Mesenteric fat pad (tissue), 1 donor: ENCODE data around the genes KLF9 and CEMIP2.

DNA sequence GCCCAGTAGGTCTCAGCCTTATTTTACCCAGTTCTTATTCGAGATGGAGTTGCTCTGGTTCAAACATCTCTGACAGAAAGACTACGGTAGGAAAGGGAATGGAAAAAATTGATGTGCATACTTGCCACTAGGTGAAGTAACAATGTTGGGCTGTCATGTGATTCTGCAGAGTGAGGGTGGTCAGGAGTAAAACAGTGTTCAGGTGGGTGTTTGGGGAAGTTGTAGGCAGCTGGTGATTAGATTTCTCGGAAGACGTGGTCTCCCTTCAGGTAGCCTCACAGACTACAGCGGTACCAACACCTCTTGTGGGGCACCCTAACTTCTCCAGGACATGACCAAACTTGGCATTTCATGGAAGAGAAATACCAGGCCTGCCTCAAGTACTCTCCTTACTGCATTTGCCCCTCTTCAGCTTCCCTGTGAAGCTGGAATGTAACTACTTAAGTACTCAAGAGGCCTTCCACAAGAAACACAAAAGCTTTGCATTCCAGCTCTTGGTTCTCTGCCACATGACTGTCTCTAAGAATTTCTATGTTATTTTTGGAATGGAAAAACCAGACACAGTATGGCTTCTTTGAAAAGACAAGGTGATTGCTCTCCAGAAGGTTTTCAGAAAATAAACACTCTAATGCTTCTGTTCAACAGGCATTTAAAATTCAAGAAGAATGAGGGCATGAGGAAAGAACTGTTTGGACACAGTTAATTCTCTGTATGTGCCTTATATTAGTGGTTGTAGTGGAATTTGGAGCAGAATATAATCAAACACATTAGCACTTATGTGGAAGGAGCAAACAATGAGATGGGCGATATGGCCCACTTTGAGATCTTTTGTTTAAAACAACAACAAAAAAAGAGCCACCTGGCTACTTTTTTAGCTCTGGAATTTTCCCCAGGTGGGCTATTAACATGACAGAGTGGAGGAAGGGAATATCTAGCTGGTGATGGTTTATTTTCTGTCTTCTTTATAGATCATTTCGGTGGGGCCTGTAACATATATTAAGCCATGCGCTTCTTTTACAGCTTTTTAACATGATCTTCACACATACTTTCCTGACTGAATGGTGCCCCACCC is 17.2 kb upstream of the ENTREP1 start:
- PRO-cap, result no peak

DNA sequence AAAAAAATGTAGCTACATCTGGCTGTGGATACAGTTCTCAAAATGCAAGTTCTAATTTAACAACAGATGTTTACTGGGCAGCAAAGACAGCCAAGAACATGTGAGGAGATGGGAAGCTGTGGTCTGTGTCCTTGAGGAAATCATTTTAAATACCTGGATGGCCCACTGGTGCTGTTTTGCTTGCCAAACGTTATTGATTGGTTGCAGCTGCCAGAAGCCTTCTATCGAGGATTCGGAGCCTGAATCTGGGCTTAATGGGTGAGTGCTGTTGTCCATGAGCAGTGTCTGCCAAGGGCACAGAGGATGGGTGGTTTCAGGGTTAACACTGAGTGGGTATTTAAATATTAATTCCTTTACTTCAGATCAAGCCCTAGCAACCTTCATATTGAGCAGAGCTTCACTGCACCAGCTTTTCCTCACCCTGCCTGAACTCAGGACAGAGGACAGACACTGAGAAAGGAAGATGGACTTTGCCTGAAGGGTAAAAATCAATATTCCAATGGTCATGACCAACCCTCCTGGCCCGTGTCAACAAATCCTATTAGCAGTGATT is 92.1 kb downstream of the APBA1 start:
- PRO-cap, result no peak

DNA sequence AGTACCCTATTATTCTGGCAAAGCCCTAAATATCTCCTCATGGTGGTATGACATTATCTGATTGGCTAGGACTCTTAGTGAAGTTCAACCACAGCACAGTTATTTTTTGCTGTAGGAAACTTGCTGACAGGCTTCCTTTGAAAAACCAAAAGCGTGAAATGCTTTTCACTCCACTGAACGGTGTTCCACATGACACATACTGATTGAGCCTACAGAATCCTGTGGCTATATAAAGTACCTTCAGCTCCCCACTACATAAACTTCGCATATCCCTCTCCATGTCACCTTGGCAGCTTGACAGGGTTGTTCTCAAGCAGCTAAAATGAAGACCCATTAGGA is 91.7 kb downstream of the APBA1 start:
- PRO-cap, result no peak

GRCh38 chr9:69996987-69997447 is 46.6 kb upstream of the MAMDC2 start:
- PRO-cap, result no peak

GRCh38 chr9:70076436-70077187 is 33.0 kb downstream of the MAMDC2 start:
- PRO-cap, result no peak

DNA sequence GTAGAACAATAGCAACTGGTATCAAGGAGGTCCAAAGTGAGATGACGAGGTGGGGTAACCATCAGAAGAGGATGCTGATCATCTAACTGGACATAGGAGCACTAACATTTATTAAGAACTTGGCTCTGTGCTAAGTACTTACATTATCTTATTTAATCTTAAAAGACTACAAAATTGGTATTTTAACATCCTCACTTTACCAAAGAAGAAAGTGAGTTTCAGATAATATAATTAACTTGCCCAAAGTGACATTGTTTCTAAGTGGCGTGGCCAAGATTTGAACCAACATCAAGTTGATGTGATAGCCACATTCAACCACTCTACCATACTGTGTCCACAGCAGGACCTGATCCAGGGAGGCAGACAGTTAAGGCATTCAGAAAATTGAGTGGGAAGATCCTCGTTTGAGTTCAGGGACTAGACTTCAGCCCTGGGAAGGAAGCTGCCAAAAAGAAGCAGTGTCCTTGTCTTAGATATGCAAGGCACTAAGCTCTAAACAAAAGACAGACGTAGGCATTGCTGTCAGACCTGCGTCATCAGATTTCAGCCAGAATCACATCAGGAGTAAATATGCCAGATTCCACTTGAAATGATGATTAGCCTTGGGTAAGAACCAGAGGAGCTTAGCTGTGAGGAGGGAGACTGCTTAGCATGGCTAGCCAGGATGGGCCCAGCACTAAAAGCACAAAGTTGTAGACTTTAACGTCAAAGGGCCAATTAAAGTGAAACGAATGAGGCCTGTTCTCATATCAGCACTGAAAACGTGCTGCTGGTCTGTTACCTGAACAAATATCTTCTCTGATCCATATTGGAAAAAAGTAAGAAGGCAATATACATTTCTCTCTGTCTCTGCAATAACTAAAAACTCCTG is 56.6 kb downstream of the MAMDC2 start:
- PRO-cap, result no peak

DNA sequence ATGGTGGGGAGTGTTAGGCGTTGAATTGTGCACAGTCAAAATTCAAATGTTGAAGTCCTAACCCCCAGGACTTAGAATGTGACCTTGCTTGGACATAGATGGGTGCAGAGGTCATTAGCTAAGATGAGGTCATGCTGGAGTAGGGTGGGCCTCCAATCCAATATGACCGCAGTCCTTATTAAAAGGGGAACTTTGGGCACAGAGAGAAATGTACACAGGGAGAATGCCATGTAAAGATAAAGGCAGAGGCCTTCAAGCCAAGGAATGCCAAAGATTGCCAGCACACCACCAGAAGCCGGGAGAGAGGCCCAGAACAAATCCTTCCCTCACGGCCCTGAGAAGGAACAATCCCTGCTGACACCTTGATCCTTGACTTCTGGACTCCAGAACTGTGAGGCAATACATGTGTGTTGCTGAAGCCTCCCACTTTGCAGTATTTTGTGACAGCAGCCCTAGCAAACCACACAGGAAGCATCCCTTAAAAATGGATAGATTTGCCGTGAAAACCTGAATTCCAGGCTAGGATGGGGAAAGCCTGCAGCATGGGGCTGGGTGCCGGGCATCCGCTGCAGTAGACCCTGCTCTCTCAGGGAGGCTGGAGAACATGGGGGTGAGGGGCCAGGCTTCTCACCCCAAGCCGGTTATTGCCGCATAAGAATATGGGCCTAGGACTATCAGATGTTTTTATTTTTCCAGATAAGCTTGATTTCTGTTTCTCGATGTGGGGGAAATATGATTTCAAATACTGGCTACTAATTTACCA is 80.1 kb downstream of the MAMDC2 start:
- PRO-cap, result no peak

GRCh38 chr9:70143561-70144092 is 100.0 kb downstream of the MAMDC2 start:
- PRO-cap, result no peak

GRCh38 chr9:70318363-70318708 is 59.6 kb downstream of the SMC5 start:
- PRO-cap, result no peak

GRCh38 chr9:70414246-70414721 is at the start of gene KLF9:
TSS of gene KLF9 (minus strand) at chr9:70414657.
- PRO-cap, result bidirectional peak, plus-strand start at chr9:70414486, minus-strand start at chr9:70414313

GRCh38 chr9:70421122-70421479 is 6.6 kb upstream of the KLF9 start:
- PRO-cap, result no peak

DNA sequence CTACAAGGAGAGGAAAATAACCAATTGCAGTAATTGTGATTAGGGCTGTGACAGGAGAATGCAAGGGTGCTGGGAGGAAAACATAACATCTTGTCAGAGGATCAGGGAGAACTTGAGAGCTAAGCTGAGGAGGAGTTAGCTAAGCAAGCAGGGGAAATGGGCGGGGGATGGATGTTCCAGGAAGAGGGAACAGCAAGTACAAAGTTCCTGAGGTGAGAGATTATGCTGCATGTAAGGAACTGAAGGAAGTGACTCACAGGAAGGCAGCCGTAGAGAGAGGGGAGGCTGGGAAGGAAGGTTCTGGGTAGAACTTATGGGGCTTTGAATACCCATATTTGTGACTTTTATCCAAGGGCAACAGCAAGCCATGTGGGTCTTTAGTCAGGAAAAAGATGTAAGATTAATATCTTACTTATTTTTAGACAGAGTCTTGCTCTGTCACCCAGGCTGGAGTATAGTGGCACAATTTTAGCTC is 24.1 kb upstream of the KLF9 start:
- PRO-cap, result no peak

GRCh38 chr9:70469986-70471153 is 55.9 kb upstream of the KLF9 start:
- PRO-cap, result no peak

DNA sequence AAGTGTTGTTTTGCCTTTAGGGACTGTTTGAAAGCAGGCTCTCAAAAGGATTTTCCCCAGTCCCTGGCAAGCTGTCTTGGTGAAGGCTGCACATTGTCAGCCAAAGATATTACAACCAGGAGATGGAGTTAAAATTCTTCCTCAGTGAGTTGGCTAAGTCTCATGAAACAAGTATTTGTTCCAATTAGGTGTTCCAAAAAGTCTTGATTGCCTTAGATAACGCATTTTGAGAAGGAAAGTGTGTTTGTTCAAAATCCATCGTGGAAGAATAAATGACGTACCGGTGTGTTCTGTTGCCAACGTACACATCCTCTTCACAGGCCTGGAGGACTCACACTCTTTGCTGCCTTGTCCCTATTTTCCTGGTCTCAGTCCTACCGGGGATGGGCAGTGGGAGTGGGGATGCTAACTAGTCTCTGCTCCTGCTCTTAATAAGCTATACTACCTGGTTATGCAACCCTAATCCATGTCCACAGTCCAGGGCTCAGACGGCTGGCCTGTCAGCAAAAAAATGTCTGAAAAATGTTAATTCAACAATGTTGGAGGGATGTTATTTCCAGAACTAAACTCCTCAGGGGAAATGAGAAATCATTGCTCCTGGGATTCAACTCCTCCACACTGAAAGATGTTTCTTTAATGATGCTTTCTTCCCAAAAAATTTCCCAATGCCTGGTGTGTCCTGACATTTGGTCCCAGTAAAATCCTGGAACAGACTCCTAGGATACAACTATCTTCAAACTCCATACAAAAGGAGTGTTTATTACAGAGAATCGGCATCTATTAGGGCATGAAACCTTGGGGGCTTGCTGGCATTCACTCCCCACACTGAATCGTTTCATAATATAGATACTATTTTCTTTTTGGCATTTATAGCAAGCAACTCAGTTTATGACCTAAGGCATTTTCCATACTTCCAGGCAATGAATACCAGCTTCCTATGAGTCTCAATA is 175.4 kb upstream of the KLF9 start:
- PRO-cap, result no peak

GRCh38 chr9:70672134-70672602 is 257.7 kb upstream of the KLF9 start:
- PRO-cap, result no peak

GRCh38 chr9:71746129-71746849 is 22.0 kb downstream of the CEMIP2 start:
- PRO-cap, result no peak

GRCh38 chr9:71768028-71768989 is at the start of gene CEMIP2:
TSS of gene CEMIP2 (minus strand) at chr9:71768513.
- PRO-cap, result bidirectional peak, plus-strand start at chr9:71768625, minus-strand start at chr9:71768513; bidirectional peak, plus-strand start at chr9:71769039, minus-strand start at chr9:71768890

DNA sequence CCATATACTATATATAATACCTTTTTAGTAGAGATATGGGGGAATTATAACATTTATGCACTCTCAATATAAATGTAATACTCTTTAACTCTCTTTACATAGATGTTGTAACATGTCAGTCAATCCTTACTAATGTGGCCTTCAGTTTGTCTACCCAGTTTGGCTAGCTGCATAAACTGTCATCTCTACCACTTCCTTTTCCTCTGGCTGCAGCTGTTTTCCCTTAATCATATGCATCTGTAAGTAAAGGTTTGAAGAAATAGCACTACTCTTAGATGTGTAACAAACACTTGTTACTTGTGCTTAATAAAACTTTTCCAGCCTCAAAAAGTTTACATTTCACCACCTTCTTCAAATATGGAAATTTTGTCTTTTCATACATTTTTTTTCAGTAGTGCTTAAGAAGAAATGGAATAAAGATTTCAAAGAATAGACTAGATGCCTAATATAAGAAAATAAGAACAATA is 13.3 kb downstream of the ABHD17B start:
- PRO-cap, result no peak

GRCh38 chr9:72357374-72358369 is 7.3 kb downstream of the ZFAND5 start:
- PRO-cap, result no peak

DNA sequence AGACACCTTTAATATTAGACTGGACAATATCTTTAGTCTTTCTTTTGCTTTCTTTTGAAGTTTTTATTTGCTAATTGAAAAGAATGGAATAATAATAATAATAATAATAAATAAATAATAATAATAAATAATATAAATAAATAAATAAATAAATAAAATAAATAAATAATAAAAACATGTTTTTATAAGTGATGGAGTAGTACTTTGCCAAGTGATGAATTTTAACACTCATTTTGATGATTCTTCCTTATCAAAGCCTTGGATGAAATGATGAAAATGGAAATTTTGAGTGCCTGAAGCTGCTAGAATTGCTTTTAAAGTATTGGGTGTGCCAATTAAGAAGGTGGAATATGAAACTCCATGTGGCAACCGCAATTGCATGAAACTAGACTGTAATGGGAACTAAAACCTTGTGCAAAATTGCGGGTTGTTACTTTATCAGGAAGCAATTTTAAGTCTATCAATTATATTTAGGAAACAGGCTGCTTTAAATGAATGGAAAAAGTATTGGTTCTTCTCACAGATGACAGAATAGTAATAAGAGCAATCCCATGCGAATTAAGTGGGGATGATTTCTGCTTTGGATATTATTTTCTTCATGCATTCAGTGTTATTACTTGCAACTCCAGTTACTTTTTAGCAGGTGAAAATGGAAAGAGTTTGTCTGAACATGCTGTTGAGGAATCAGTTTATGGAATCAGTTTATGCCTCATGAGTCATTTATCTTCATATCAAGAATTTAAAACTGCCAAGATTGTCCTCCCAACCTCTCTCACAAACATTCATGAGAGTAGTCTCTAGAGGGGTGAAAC is 4.6 kb downstream of the ANXA1 start:
- PRO-cap, result no peak